Melanocyte of skin (primary cell): ENCODE measurements around the gene KDELR3.

DNA sequence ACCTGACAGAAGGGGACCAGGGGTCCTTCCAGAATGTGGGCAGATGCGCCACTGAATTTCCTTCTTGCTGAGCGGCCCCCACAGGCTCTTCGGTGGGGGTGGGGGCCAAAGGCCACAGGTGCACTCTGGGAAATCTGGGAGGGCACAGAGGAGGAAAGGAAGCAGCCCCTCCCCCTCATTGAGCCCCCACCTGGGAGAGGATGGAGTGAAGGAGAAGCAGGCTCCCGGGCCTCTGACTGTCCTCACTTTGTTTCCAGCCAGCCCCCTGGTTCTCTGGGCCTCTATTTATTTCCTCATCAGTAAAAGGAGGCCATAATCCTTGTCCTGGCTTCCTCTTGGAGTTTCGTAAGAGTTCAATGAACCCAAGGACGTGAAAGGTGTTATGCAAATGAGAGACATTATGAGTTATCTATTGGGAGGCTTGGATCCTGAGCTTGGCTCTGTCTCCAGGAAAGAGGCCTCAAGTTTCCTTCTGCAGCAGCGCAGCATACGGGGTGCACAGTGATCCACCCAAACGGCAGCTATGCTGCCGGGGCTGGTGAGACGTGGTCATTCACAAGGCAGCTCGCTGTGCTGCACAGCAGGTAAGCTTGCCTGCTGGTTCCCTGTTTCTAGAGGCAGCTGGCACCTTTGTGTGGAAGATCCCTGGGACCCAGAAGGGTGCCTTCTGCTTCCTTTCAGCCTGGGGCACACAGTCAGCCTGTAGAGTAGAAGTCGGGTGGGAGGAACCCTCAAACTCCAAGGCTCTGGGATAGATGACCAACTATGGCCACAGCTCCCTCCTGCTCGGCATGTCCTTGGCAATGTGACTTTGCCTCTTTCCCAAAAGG is 30.9 kb downstream of the KCNJ4 start:
- CAGE, long polyA plus RNA, 2 experiments = no peak in any of the 2 experiments

- CAGE, long polyA plus RNA, 2 experiments = no peak in any of the 2 experiments
Observed at GRCh38 chr22:38467089-38468312, at the start of gene KDELR3. Gene KDELR3 (plus strand): TSS chr22:38468096.

- CAGE, long polyA plus RNA, 2 experiments = no peak in any of the 2 experiments
Observed at GRCh38 chr22:38758098-38758581, 2.3 kb upstream of the SUN2 start.

- CAGE, long polyA plus RNA, 2 experiments = no peak in any of the 2 experiments
Observed at GRCh38 chr22:38971096-38971597, 11.0 kb upstream of the APOBEC3B start.

- CAGE, long polyA plus RNA, 2 experiments = no peak in any of the 2 experiments
Observed at GRCh38 chr22:38980748-38981168, 1.4 kb upstream of the APOBEC3B start.

DNA sequence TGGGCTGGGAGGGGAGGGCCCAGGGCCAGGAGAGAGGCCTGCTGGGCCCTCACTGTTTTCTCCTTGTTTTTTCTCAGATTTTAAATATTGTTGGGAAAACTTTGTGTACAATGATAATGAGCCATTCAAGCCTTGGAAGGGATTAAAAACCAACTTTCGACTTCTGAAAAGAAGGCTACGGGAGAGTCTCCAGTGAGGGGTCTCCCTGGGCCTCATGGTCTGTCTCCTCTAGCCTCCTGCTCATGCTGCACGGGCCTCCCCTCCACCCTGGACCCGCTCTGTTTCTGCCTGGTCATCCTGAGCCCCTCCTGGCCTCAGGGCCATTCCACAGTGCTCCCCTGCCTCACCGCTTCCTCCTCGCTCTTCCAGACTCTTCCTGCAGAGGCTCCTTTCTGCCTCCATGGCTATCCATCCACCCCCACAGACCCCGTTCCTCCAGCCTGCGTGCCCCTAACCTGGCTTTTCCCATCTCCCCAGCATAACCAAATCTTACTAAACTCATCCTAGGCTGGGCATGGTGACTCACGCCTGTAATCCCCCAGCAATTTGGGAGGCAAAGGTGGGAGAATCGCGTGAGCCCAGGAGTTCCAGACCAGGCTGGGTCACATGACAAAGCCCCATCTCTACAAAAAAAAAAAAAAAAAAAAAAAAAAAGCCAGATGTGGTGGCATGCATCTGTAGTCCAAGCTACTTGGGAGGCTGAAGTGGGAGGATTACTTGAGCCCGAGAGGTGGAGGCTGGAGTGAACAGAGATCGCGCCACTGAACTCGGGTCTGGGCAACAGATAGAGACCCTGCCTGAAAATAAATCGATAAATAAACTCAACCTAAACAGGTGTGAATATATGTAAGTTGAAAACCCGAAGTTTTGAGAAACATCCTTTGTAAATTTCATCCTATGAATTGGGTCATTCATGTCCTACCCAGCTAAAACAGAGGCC is 2.5 kb upstream of the APOBEC3D start:
- CAGE, long polyA plus RNA, 2 experiments = no peak in any of the 2 experiments

DNA sequence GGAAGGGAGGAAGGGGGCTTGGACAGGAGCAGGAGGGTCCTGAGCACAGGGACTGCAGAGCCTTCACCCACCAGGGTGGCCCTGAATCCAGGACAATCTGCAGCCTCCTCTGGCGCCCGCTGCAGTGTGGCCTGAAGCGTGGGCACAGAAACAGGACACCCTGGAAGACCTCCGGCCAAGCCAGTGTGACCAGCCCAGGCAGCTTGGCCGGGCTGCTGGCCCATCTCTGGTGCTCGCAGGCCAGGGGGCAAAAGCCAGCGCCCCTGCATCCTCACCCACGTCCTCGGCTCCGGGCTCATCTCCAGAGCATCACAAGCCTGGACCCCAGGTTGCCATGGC is 9.2 kb upstream of the PDGFB start:
- CAGE, long polyA plus RNA, 2 experiments = no peak in any of the 2 experiments

GRCh38 chr22:39264436-39265102 is 19.8 kb upstream of the PDGFB start:
- CAGE, long polyA plus RNA, 2 experiments = no peak in any of the 2 experiments

DNA sequence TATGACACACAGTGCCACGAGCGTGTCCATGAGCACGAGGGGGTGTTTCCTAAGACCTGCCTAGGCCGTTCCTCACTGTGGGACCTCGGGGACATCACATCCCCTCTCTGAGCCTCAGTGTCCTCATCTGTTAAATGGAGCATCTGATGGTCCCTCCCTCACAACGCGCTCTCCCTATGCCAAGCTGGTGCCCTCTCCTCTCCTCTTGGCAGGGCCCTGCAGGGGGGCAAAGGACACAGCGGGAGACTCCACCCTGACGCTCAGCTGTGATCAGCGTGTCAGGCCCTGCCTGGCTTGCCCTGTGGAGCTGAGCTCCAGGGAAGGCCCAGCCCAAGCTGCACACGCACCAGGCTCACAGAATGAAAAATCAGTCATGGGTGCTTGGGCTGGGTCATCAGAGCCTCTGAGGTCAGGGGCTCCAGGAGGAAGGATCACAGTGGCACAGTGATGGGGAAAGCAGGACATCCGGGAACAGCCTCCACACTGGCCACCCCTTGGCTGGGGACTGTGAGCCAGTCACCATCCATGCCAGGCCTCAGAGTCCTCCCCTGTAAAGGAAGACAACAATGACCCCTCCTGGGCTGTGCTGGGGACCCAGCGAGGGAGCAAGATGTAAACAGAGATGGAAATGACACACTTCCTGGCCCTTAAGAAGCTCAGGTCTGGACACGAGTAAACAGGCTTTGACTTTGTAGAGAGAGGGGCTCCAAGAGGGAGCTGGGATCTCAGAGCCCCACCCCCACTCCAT is 36.7 kb downstream of the RPL3 start:
- CAGE, long polyA plus RNA, 2 experiments = no peak in any of the 2 experiments

DNA sequence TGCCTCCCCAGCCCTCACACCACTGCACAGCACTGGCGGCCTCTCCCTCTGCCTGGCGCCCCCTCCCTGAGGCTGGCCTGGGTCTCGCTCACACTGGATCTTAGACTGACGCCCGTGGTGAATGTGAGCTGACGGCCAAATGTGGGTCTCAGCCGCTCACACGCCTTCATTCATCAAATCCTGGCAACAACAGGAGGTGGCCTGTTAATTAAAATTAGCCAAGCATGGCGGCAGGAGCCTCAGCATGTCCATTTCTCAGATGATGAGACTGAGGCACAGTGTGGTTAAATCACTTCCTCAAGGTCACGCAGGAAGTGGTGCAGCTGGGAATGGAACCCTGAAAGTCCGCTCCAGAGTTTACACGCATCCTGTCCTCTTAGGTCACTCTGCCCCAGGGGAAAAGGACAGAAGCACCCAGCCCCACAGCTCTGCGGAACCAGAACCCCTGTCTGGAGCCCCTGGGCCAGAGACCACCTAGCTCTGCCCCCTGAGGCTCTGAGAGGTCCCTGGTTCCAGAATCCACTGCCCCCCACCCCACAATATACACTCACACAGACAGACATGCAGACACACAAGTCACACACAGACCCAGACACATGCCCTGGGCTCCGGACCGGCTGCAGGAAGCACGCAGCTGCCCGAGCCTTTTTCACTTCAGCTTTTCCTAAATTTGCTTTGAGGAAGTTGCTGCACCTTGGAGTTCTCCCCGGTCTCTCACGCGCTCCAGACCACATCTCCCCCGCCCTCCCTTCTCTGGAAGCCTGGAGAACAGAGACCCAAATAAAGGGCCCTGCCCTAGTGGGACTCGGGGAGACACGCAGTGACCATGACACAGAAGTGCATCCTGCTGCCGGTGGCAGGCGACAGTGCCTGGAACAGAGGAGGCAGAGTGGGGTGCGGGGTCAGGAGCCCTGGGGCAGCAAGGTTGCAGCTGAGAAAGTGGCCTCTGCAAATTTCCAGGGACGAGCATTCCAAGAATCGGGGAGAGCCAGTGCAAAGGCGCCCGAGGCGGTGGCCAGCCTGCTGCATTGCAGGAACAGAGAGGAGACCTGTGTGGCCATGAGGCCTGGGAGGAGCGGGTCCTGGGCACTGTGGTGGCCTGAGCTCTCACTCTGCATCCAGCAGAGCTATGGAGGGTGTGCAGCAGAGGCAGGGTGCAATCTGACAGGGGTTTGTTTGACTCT is 19.4 kb downstream of the RPL3 start:
- CAGE, long polyA plus RNA, 2 experiments = no peak in any of the 2 experiments

DNA sequence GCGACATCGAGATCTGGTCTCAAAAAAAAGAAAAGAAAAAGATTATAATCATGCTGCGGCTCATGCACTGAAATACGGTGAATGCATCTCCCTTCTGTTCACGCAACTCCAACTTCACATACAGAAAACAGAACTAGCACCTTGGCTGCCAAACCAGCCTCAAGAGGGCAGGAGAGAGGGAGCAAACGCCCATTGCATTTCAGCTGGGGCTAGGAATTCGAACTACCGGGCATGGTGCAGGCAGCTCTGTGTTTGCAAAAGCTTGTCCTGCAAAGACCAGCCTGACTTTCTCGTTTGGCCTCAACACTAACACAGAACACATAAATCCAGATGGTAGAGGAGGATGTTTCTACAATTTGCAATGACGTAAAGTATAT is 6.3 kb upstream of the SYNGR1 start:
- CAGE, long polyA plus RNA, 2 experiments = no peak in any of the 2 experiments

DNA sequence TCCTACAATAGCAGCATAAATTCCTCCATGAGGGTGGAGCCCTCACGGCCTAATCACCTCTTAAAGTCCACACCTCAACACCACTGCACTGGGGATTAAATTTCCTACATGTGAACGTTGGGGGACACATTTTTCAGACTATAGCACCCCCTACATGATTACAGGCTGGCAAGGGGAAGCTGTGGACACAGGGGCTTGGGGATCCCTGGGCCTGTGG is 16.5 kb downstream of the MGAT3 start:
- CAGE, long polyA plus RNA, 2 experiments = no peak in any of the 2 experiments

DNA sequence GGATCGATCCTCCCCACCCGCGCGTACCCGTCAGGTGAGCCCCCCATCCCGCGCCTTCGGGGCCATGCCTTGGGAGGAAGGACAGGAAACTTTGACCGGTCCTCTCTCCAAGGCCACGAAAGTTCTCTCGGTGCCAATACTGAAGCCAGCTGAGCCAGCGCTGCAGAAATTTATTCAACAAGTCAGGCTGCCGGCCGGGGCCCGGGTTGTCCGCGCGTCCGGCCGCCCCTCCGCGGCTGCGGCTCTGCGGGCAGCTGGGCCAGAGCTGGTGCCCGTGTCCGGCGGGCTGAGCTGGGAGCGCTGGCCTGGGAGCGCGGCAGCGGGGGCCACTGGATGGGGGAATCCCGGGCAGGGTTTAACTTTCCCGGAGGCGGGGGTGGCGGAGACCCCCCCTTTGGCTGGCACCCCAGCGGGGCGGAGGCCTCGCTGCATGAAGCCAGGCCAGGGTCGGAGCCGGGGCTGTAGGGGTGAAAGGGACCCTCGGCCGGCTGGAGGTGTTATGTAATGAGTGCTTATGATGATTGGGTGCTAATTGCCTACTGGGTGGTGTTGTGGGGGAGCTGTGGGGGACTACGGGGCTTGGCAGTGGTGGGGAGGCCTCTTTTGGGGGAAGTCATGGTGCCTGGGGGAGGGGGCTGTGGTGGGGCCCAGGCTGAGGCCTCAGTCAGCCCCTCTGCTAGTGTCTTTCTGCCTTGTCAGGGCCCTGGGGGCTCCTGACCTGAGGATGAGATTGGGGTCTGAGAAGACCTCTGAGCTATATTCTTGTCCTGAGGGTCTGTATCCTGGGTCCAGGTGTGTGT is 12.2 kb upstream of the CACNA1I start:
- CAGE, long polyA plus RNA, 2 experiments = no peak in any of the 2 experiments

GRCh38 chr22:39773829-39774472 is 119.6 kb downstream of the ENTHD1 start:
- CAGE, long polyA plus RNA, 2 experiments = no peak in any of the 2 experiments

DNA sequence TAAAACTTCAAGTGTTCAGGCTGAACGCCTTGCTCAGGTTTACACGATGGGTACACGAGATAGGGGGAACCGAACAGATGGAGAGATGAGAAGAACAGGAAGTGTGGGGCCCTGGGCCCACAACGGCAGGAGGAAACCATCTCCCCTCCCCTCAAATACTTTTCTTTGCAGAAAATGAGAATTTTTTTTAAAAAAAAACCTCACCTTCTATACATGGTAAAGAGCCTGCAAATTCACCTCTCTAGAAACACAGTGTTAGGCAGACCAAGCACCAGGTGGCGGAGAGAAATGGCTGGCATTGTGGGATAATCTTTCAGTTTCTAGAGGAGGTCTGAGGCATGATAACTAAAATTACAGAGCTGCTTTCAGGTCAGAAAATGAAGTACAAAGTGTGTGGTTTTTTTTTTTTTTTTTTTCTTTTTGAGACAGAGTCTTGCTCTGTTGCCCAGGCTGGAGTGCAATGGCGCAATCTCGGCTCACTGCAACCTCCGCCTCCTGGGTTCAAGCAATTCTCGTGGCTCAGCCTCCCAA is 8.5 kb upstream of the TMA7B start:
- CAGE, long polyA plus RNA, 2 experiments = no peak in any of the 2 experiments

GRCh38 chr22:40009794-40010361 is 15.1 kb downstream of the FAM83F start:
- CAGE, long polyA plus RNA, 2 experiments = no peak in any of the 2 experiments

DNA sequence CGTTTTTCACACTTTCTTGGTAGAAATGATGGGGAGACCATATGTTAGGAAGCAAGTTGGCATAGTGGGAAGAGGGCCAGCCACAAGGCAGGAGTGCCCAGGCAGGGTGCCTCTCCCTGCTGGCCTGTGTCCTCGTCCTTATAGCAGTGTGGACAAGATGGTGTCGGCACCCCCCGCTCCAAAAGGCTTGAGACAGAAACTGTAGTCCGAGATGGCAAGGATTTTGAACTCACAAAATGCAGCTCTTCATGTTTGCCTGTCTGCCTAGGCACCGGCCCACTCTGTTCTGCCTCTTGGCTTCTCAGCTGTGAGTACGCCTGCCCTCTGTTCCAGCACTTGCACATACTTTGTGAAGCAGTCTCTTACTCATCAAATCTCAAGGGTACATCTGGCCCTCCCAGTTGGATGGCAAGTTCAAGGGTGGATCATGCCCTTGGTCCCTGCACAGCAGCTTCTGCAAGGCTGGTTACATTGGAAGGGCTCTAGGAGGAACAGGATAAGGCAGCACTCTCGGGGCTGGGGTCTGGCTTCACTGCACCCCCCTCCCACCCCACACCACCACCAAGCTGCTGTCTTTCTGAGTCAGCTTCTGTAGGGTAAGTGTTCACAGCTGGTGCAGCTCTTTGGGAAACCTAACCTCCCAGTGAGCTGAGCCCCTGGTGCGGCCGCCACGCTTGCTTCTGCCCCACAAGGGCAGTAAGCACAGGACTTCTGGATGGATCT is 37.0 kb downstream of the FAM83F start:
- CAGE, long polyA plus RNA, 2 experiments = no peak in any of the 2 experiments

DNA sequence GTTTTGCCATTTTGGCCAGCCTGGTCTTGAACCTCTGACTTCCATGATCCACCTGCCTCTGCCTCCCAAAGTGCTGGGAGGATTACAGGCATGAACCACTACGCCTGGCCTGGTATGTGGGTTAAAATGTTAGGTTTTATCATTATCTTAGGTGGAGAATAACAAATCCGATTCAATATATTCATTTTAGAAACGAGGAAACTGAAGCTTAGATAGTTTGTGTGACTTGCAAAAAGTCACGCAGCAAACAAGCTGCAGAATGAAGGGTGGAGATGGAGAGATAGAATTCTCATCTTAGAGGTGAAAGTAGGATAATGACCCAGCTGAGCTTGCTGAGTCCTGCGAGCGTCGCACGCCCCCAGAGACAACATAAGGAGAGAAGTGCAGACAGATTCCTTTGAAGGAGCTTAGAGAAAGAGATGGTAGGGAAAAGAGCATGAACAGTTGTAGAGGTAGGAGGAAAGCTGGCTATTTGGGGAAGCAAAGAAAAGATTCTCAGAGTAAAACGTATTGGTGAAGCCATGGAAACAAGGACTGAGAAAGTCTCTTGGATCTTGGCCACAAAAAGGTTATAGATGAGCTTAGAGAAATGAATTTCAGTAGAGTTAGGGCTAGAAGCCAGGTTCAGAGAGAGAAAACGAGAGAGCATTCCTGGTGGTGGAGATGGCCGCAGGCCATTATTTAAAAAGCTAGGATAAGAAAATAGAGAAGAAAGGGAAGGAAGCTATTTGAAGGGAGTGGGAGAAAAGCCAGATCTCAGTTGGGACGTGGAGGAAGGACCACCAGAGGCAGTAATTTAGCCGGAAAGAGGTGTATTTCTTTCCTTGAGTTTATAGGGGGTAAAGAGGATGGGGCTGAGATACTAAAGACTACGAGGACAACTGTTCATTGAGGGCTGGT is 44.8 kb downstream of the FAM83F start:
- CAGE, long polyA plus RNA, 2 experiments = no peak in any of the 2 experiments

GRCh38 chr22:40040877-40041739 is 46.4 kb downstream of the FAM83F start:
- CAGE, long polyA plus RNA, 2 experiments = no peak in any of the 2 experiments

- CAGE, long polyA plus RNA, 2 experiments = no peak in any of the 2 experiments
Observed at GRCh38 chr22:40043832-40044246, 49.1 kb downstream of the FAM83F start.